Measurements from ENCODE around the gene SCYGR8.

GRCh38 chr2:226168353-226168985 is 631.2 kb downstream of the IRS1 start:
- CAGE, long polyA plus RNA, result no peak
- RRBS, result no CpG with 5 or more reads among the region's 3 CpGs

DNA sequence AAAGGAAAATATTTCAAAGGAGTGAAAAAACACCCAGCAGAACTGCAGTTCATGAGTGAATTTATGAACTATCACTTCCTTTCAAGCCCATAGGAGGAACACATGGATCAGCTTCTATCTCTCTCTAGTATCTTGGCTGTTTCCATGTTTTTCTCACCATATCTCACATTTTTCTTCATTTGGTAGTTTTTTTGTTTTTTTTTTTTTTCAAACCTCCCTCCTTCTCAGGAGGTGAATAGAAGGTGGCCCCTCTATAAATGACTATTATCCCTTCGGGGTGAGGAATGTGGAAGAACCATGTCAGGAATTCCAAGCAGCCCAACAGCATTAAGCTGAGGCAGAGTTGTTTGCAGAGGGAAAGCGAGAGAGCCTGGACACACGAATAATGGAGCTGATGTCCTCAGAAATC is 315.8 kb downstream of the IRS1 start:
- CAGE, long polyA plus RNA, result no peak
- RRBS, result no CpG with 5 or more reads among the region's 3 CpGs

DNA sequence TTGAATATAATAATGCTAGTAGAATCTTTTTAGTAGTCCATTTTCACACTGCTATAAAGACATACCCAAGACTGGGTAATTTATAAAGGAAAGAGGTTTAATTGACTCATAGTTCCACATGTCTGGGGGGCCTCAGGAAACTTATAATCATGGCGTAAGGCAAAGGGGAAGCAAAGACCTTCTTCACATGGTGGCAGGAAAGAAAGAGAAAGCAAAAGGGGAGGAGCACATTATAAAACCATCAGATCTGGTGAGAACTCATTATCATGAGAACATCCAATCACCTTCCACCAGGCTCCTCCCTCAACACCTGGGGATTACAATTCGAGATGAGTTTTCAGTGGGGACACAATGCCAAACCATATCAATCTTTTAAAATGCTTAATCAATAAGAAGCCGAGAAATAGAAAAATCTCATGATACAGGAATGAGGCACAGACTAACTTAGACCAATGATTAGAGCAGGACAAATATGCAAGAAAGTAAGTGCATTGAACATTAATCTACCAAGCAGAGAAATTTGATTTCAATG is 259.4 kb downstream of the IRS1 start:
- CAGE, long polyA plus RNA, result no peak
- RRBS, result no CpG with 5 or more reads among the region's 3 CpGs

DNA sequence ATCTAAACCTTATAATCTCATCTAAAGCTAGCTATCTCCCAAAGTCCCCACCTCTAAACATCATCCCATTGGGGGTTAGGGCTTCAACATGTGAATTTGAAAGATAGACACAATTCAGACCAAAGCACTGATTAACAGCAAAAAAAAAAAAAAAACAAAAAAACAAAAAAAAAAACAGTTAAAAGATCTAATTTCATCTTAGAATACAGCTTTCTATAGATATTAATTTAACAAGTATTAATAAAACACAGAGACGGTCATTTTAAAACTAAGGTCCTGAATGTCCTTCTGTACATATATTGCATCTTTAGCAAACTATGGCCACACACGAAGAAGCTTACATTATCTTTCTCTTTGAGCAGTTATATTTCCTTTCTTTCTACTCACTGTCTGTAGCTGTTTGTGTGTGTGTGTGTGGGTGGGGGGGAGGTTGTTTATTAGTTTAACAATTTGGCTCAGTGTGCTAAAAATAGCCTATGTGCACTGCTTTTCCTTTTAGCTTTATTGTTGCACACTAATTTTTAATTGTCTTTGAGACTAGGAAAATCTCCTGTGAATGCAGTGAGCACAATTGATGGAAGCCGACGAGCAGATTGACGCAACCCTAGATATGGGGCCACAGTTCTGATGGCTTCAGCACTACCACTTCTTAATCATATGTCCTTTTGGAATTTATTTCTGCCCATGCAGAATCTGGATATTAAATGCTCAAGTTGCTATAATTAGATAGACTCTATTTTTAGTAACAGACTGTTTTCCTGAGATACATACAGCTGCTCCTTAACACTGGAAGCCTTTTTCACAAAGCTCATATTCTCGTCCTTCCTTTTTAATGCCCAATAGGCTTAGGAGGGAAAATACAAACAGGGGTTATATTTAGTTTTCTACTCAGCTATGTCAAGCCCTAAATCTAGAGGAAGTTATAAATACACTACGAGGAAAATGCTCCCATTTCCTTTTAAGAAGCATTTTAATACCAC is 109.2 kb downstream of the IRS1 start:
- CAGE, long polyA plus RNA, result no peak
- RRBS, result no CpG with 5 or more reads among the region's 7 CpGs

DNA sequence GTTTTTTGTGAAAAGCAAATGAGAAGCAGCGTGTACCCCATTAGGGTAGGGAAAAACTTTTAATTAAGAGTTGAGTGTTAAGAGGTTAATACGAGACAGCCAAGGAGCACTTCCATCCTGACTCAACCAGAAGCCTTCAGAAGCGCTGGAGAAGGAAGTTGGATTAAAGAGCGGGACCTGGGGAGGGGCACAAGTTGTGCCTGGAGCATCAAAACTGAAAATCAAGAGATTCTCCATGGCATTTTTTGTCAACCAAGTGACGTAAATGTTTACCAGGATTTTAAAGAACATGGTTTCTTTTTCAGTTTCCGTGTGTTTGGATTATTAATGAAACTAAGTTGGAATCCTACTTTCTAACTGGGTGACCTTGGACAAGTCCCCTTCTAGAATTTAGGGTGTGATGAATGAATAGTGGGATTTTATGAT is 73.4 kb downstream of the IRS1 start:
- CAGE, long polyA plus RNA, result no peak
- RRBS, result no CpG with 5 or more reads among the region's 6 CpGs

- CAGE, long polyA plus RNA, result no peak
- RRBS, result no CpG with 5 or more reads among the region's 7 CpGs
Measured at GRCh38 chr2:226770551-226771374, 28.9 kb downstream of the IRS1 start.

GRCh38 chr2:226790805-226791616 is 8.6 kb downstream of the IRS1 start:
- CAGE, long polyA plus RNA, result no peak
- RRBS, result 0% methylated on average over 5 of the region's 40 CpGs

GRCh38 chr2:226794930-226796001 is 4.4 kb downstream of the IRS1 start:
- CAGE, long polyA plus RNA, result start-site peak on the minus strand at chr2:226795033-226795106, 269 and 178 reads in 2 replicates
- RRBS, result 12% methylated on average over 8 of the region's 32 CpGs

DNA sequence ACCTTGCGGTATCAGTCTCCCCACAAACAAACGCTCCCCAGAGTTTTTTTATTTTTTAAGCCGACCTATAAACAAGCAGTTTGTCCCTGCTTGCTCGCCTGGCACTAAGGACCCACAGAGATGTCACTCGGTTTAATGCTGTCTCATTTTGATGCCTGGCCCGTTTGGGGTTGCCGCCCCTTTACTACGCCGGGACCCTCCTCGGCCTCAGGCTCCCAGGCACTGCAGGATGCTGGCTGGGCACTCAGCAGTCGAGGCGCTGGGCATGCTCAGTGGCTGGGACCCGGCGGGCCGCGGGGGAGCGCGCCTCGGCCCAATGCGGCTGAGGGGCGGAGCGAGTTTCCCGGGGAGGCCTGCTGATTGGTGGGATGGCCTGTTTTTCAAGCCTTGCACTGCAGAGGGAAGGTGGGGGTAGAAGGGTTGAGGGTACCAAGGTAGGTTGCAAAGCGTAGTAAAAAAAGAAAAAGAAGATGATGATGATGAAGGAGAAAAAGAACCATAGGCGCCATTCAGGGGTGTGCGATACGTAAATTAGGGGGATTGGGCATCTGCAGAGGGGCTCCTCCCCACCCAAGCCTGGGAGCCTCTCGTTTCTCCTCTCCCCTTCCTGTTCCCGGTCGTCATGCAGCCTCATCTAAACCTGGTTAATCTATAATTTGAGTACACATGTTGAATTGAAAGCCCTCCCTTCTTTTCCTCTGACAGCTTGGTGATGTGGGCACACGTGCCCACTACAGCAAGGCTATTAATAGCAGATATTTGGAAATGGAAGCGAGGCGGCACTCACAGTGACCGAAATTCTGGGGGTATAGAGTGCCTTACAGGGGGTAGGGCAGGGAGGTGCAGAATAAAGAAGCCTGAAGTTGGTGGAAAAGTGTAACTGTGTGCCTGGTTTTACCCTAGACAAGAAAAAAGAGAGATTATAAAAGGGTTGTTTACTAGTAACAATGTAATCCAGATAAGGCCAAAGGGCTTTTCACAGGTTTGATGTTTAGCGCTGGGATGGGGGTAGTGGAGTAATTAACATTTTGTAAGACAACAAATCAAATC is 1.6 kb upstream of the IRS1 start:
- CAGE, long polyA plus RNA, result no peak
- RRBS, result 24% methylated on average over 15 of the region's 35 CpGs

DNA sequence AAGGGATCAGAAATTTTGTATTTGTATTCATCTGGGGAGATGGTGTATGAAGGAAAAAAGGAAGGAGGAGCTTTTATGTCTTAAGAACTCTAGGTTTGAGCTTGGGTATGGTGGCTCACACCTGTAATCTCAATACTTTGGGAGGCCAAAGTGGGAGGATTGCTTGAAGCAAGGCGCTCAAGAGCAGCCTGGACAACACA is 19.2 kb downstream of the RHBDD1 start:
- CAGE, long polyA plus RNA, result no peak
- RRBS, result no CpG with 5 or more reads among the region's 1 CpG

GRCh38 chr2:227325531-227326403 is 716 bp downstream of the MFF start:
- CAGE, long polyA plus RNA, result no peak
- RRBS, result 1% methylated on average over 12 of the region's 35 CpGs

- CAGE, long polyA plus RNA, result no peak
- RRBS, result no CpG with 5 or more reads among the region's 2 CpGs
Measured at GRCh38 chr2:227566302-227566829, 32.3 kb upstream of the SCYGR2 start.

GRCh38 chr2:227745572-227746001 is at the start of gene SCYGR8:
Gene SCYGR8, plus strand, starts transcription at chr2:227745894.
- CAGE, long polyA plus RNA, result no peak
- RRBS, result no CpG with 5 or more reads among the region's 9 CpGs

DNA sequence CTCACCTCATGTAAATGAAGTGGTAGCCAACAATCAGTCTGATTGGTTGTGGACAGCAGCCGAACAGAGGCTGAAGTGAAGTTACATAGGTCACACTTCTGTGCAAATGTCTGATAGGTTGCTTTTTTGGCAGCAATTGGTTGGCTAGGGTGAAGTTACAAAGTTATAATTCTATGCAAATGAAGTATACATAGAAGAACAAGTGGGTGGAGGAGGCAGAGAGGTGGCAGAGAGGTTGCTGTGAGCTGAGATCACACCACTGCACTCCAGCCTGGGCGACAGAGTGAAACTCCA is 6.1 kb downstream of the SCYGR8 start:
- CAGE, long polyA plus RNA, result no peak
- RRBS, result no CpG with 5 or more reads among the region's 2 CpGs

- CAGE, long polyA plus RNA, result no peak
- RRBS, result no CpG with 5 or more reads among the region's 17 CpGs
Measured at GRCh38 chr2:227805425-227806053, 8.1 kb upstream of the CCL20 start.

GRCh38 chr2:227863957-227864442 is 7.4 kb upstream of the DAW1 start:
- CAGE, long polyA plus RNA, result no peak
- RRBS, result no CpG with 5 or more reads among the region's 9 CpGs

DNA sequence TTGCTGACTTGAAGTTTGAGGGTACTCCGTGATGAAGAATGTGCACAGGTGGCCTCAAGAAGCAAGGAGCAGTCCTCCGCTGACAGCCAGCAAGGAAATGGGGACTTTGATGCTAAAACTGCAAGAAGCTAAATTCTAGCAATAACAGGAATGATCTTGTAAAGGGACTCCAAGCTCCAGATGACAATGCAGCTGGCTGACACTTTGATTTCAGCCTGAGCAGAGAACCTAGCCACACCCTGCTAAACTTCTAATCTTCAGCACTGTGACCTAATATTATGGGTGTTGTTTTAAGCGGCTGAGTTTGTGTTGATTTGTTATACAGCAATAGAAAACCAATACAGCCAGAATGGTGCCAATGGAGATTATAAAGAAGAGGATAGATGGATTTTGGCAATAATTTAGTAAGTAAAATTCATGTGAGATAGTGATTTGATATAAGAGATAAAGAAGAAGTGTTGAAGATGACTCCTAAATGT is 196.7 kb upstream of the SPHKAP start:
- CAGE, long polyA plus RNA, result no peak
- RRBS, result no CpG with 5 or more reads among the region's 3 CpGs

GRCh38 chr2:228466430-228466894 is 285.0 kb upstream of the SPHKAP start:
- CAGE, long polyA plus RNA, result no peak
- RRBS, result no CpG with 5 or more reads among the region's 4 CpGs

DNA sequence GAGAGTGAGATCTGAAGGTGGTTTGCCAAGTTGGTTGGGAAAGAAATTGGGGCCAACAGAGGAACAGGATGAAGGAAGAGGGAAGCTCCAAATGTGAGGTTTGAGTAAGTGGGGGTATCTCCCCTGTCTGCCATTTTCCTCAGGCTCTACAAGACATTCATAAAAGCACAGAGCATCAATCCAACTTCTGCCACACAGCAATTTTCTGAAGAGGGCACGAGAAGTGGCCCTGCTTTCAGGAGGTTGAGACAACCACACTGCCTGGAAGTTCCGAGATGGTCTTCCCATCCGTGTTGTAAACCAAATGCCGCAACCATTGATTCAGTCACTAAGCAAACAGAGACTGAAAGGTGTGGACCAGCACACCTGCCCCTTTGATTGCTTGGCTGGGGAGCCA is 111.2 kb downstream of the PID1 start:
- CAGE, long polyA plus RNA, result no peak
- RRBS, result no CpG with 5 or more reads among the region's 4 CpGs

DNA sequence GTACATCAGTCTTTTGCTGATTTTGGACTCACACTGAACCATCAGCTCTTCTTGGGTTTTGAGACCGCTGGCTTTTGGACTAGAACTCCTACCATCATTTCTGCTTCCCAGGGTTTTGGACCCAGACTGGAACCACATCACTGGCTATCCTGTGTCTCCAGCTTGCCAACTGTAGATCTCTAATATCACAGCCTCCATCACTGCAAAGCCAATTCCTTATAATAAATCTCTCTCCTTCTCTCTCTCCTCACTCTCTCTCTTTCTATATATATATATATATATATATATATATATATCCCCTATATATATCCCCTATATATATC is 87.5 kb downstream of the PID1 start:
- CAGE, long polyA plus RNA, result no peak
- RRBS, result no CpG with 5 or more reads among the region's 1 CpG

Data from BJ (cell line).